ENCODE results near the genes GPR151, STK32A and SPINK5.

DNA sequence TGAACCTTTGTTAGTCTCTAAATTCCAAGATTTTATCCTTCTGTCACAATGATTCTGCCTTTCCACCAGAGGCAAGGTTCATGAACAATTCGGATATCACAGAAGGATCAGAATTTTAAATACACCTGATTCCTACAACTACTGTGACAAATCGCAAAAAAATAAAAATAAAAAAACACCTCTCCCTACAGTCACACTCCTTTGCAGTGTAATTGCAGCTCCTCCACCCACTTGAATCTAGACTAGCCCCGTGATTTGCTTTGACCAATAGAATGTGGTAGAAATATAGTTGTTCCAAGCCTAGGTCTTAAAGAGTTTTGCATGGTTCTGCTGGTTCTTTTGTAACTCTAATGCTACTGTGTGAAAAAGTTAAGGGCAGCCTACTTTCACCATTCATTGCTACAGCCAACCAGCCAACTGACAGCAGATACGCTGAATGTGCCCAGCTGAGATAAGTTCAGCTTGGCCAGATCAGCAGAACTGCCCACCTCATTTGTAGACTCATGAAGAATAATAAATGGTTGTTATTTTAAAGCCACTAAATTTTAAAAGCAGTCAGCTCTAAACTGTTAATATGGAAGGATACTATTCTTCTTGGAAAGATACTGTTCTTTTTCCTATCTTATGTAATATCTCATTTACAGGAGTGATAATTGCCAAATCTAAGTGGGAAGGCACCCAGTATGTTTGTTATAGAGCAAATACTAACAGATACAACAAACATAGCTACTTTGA lies 23.9 kb downstream of the NR3C1 start:
- PRO-cap, 7 experiments, result no peak in any of the 7 experiments
- RAMPAGE, long total RNA, 2 experiments, result no peak in any of the 2 experiments

DNA sequence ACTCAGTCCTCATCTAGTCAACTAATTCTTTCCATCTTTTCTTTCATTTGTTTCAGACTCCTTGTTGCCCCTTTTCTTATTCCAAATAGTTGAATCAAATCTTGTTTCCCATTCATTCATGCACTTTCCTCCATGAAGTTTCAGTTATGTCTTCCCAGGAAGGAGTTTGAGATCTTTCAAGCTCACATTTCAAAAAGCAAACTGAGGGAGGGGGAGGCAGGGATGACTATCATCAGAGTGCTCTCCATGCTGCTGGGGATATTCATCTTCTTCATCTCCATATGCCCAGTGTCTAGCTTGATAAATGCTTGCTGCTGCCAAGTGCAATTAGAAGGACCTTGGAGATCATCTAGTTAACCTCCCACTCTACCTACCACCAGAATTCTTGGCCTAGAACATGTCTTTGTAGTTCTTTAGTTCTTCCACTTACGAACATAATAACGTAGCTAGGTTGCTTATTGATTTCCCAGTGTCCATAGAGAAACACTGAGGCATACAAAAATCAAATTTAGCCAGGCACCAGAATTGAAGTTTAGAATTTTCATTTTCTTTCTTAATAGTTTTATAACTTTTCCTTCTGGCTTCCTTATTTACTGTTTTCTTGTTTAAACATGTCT lies 14.4 kb downstream of the NR3C1 start:
- PRO-cap, 7 experiments, result no peak in any of the 7 experiments
- RAMPAGE, long total RNA, 2 experiments, result no peak in any of the 2 experiments

DNA sequence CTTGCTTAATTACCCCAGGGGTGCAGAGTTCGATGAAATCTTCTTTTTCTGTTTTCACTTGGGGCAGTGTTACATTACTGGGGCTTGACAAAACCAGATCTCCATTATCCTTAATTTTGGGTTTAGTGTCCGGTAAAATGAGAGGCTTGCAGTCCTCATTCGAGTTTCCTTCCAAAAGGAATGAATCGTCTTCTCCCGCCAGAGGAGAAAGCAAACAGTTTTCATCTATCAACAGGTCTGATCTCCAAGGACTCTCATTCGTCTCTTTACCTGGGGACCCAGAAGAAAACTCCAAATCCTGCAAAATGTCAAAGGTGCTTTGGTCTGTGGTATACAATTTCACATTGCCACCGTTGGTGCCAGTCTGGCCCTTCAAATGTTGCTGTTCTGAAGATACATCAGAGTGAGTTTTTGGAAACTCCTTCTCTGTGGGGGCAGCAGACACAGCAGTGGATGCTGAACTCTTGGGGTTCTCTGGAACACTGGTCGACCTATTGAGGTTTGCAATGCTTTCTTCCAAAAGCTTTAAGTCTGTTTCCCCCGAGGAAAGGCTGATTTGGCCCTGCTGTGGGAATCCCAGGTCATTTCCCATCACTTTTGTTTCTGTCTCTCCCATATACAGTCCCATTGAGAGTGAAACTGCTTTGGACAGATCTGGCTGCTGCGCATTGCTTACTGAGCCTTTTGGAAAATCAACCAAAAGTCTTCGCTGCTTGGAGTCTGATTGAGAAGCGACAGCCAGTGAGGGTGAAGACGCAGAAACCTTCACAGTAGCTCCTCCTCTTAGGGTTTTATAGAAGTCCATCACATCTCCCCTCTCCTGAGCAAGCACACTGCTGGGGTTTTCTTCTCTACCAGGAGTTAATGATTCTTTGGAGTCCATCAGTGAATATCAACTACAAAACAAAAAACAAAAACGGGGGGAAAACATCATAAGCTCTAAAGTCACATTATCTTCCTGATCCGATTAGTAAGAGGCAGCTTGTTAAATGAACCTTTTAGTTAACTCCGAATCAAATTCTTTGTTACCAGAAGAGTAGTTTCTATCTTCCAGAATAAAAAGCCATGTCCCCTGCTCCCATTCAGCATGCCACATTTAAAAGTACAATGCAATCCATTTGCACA lies 3.2 kb downstream of the NR3C1 start:
- PRO-cap, 7 experiments, result no peak in any of the 7 experiments
- RAMPAGE, long total RNA, 2 experiments, result no peak in any of the 2 experiments

GRCh38 chr5:143404724-143405534 lies 1.4 kb upstream of the NR3C1 start:
- PRO-cap, 7 experiments, result peak in 7 of 7 experiments; most common plus-strand start chr5:143405476 (in 6); most common minus-strand start chr5:143405352 (in 6)
- RAMPAGE, long total RNA, 2 experiments, result no peak in any of the 2 experiments

GRCh38 chr5:143435114-143435655 lies 31.7 kb upstream of the NR3C1 start:
- PRO-cap, 7 experiments, result no peak in any of the 7 experiments
- RAMPAGE, long total RNA, 2 experiments, result no peak in any of the 2 experiments

DNA sequence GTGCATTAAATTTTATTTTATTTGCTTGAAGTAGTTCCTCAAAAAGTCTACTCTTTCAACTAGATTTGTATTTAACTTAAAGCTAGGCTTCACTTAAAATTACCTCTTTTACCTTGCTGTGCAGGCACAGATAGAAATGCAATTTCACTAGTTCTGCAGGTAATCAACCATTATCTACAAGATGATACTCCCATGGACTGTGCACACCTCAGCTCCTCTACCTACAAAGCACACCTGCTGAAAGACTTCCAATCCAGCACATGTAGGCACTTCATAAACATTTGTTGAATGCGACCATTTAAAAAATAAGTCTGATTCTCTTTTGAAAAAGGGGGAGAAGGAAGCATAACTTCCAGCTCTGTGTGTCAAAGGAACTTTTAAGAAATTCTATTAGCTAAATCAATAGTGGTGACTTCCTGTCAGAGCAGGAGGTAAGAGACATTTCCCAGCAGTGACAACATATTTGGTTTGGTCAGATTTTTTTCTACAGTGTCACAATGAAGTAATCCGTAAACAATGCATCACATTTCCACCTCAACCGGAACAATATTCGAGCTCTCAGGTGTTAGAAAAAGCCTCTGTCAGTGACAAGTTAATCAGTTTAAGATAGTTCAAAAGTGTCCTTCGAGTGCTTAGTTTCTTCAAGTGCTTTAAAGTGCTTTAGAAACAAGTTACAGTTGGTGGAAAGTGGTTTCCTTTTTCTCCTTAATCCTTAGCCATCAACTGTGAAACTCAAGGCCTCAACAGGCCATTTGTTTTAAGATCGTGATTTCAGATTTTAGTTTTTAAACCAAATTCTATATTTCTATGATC lies 182.2 kb upstream of the HMHB1 start:
- PRO-cap, 7 experiments, result no peak in any of the 7 experiments
- RAMPAGE, long total RNA, 2 experiments, result no peak in any of the 2 experiments

DNA sequence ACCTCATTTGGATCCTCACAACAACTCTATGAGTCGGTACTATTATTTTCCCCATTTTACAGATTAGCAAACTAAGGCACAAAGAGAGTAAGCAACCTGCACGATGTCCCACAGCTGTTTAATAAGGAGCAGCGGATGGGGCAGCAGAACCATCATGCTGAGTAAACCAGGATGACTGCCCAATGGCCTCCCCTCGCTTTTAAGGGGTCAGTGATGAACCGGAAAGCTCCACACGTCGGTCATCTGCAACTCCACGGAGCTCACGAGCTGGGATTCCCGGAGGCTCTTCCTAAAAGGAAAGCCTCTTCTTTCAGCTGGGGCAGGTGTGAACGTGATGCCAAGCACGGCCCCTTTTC lies 520 bp downstream of the PRELID2 start:
- PRO-cap, 7 experiments, result peak in 2 of 7 experiments; most common plus-strand start position 231 of the sequence (in 2)
- RAMPAGE, long total RNA, 2 experiments, result no peak in any of the 2 experiments

GRCh38 chr5:145854506-145855291 lies 18.1 kb downstream of the GRXCR2 start:
- PRO-cap, 7 experiments, result no peak in any of the 7 experiments
- RAMPAGE, long total RNA, 2 experiments, result no peak in any of the 2 experiments

- PRO-cap, 7 experiments, result no peak in any of the 7 experiments
- RAMPAGE, long total RNA, 2 experiments, result no peak in any of the 2 experiments
Measured at GRCh38 chr5:146067990-146068630, 37.3 kb downstream of the PLAC8L1 start.

DNA sequence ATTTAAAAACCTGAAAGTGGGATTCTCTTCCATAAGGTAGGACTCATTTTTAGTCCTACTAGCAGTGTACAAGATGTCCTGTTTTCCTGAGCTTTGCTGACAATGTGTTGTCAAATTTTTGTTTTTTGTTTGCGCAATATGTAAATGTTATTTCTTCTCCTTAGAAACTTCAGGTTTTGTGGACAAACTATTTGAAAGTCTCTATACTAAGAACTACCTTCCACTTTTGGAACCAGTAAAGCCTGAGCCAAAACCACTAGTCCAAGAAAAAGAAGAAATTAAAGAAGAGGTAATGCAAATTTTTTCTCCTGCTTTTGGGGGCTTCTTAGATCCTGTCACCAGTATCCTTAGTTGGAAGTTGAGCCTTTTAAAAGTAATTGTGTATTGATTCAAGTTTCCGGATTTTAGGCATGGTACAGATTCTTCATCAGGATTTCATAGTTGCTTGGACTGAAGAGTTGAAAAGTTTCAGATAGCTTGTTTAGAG lies 19.9 kb downstream of the RBM27 start:
- PRO-cap, 7 experiments, result no peak in any of the 7 experiments
- RAMPAGE, long total RNA, 2 experiments, result no peak in any of the 2 experiments

DNA sequence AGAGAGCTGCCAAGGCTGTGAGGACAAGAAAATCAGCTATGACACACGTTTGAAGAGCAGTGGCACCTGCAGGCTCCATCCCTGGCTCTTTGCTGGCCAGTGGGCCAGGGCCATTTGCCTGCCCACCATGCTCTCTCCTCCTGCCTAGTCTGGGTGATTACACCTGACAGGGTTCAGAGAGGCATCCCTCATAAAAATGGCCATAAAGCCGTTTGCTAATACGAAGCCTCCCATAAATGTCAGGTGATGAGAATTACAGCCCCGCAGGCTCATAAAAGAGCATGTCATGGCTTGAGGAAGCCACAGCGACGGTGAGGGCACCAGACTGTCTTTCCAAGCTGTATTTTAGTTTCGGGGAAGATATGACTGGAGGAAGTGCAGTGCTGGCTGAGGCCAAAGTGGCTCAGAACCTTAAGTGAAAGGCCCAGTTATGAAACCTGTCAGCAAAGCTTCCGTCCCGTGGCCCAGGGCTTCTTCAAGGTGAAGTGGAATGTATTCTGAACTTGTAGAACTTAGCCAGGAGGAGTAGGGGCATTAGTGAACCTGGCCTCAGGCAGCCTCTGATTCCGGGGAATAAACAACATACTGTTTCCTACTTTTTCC lies 18.5 kb upstream of the TCERG1 start:
- PRO-cap, 7 experiments, result no peak in any of the 7 experiments
- RAMPAGE, long total RNA, 2 experiments, result no peak in any of the 2 experiments

DNA sequence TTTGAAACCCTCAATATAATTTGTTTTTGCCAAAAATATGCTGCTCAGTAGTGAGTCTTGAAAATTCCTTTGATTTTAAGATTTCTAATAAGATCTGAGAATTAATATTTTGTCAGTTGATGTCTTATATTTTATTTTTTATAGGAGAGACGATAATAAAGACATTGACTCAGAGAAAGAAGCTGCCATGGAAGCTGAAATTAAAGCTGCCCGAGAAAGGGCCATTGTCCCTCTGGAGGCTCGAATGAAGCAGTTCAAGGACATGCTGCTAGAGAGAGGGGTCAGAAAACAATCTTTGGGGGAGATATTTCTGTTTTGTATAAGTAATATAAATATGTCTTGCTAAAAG lies 33.6 kb downstream of the GPR151 start:
- PRO-cap, 7 experiments, result no peak in any of the 7 experiments
- RAMPAGE, long total RNA, 2 experiments, result no peak in any of the 2 experiments

DNA sequence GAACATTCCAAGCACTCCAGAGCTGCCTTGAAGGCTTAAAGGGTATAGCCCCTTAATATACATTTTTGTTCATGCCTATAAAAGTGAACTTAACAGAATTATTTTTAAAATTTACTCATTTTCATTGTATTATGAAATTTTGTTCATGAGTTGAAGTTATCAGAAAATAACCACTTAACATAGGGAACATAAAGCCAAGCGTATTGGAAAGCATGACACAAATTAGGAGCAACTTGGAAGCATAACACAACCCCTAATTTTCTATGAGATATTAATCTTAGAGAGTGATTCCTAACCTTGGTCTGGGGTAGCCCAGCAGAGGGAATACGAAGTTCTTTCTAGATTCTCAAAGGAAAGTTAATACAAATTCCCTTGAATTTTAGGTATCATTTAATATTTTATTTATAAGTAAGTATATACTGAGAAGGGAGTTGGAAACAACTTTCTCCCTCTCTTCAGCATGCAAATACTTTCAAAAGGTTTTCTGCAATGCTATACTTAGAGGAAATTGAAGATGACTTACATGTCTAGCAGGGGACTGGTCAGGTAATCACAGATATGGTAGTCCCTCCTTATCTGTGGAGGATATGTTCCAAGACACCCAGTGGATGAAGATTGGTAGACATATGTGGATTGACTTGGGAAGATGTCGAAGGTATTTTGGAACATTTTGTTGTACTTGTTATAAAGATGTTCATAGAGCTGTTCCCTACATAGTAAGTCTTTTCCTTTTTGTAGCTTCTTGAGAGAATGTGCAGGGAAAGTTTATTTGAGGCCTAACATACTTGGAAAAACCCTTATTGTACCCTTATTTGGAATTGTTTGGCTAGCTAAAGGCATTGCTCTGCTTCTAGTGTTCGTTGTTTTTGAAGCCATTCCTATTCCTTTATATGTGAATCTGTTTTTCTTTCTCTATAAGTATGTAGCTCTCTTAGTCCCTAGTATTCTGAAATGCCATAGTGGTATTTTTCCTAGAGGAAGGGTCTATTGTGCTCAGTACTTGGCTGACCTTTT lies 26.0 kb downstream of the GPR151 start:
- PRO-cap, 7 experiments, result no peak in any of the 7 experiments
- RAMPAGE, long total RNA, 2 experiments, result no peak in any of the 2 experiments

DNA sequence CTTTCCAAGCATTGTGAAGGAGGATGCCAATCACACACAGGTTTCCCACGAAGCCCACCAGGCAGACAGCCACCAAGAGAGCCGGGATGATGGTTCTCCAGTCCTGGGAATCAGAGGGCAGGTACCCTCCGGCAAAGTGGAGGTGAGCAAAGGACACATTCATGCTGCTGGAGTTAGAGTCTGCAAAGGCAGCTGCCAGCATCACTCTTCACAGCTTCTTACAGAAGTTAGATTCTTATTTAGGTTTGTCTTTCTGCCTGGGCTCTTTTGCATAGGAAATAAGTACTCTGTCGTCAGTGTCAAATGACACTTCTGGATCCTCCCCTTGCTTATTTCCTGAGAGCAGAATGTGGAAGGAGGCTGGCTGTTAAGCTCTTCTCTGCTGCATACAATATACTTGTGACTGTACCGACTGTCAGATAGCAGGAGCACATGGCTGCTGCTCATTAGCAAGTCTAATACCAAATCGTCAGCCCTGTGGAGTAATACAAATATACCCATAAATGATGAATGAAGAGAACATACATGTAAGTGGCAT lies at the start of gene GPR151:
Gene GPR151, minus strand, starts transcription at position 279 of the 538 bp plus-strand sequence.
- PRO-cap, 7 experiments, result no peak in any of the 7 experiments
- RAMPAGE, long total RNA, 2 experiments, result no peak in any of the 2 experiments

DNA sequence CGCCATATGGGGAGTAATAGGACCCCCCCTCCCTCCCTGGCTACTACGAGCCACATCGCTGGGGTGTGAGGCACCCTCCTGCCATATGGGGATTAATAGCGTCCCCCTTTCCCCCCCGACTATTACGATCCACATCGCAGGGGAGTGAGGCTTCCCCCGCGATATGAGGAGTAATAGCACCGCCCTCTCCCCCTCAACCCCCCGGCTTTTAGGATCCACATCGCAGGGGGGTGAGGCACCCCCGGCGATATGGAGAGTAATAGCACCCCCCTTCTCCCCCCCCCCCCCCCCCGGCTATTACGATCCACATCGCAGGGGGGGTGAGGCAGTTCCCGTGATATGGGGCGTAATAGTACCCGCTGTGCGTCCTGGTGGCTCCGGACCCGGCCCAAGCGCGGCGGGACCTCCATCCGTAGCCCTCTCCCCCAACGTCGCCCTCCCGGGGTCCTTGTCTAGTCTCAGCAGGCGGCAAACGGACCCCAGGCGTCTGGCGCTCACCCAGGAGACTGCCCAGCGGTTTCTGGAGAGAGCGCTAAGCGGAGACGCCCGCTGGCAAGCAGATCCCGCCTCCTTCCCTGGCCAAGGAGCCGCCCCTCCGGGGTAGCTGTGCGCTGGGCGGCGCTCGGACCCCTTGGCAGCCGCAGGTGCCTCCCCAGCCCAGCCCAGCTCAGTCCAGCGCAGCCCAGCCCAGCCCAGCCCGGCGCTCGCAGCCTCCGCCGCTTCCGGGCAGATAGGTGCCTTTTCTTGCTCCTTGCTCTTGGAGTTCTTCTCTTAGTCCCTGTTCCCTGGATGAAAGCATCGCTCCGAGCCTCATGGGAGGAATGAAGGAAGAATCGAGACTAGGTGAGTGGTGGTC lies at the start of gene STK32A:
Gene STK32A, plus strand, starts transcription at position 670 of the 856 bp plus-strand sequence.
- PRO-cap, 7 experiments, result peak in 7 of 7 experiments; most common plus-strand start position 670 of the sequence (in 6); most common minus-strand start position 574 of the sequence (in 5)
- RAMPAGE, long total RNA, 2 experiments, result start-site peak on the plus strand in 1 of 2 experiments, centred at position 702 of the sequence, 6 reads per replicate; start-site peak on the minus strand in 1 of 2 experiments, centred at position 568 of the sequence, 18 reads per replicate

DNA sequence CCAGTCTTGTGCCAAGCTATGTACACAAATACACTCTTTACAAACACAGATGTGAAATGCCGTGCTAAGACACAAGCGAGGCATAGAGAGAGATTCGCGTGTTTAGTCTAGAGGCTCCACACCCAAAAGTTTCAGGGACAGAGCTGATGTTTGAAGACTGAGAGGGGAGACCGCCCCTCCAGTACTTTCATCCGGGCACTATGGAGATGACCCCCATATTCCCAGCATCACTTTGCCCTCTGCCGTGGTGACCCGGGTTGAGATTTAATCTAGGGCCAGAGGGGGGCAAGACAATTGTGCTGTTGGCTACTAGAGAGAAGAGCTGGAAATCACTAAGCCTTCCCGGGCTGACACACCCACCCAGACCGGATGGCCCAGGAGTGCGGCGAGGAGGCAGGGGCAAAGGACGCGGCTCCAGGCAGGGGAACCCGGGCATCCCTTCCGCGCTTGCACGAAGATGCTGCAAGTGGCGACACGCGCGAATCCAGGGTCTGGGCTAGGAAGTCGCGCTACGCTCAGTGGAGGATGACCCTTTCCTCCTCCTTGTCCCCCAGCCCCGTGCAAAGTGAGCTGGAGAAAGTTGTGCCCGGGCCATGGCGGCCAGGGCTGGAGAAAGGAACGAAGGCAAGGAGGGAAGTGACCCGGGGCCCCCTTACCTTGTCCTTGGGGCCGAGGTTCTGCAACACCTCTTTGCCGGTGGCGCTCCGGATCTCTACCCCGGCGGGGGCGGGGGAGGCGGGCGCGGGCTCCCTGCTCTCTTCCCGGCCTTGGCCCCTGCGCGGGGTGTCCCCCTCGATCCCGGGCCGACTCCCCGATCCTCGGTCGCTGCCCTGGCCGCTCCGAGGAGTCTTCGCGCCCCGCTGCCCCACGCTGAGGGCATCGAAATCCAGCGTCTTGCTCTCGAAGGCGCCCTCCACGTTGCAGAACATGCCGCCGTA lies 777 bp downstream of the DPYSL3 start:
- PRO-cap, 7 experiments, result peak in 7 of 7 experiments; most common plus-strand start position 377 of the sequence (in 7); most common minus-strand start position 324 of the sequence (in 2)
- RAMPAGE, long total RNA, 2 experiments, result no peak in any of the 2 experiments

DNA sequence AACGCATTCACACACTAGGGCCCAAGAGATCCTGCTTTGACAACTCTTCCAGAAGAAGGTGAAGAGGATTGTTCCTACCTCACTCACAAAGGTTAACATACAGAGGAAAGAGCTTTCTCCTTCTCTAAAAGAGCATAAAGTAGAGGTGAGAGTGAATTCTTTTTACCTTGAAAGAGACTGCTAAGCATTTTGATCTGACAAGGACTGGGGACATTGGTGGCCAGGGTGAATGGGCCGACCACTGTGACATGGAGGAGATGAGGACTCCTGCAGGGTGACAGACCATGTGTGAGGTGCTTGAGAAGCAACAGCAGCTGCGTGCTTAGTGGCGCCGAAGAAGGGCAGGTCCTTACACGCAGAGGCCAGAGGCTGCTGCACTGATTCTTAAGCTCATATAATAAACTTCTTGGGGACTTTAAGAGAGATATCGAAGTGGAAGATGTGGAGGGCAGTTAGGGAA lies 8.6 kb upstream of the JAKMIP2 start:
- PRO-cap, 7 experiments, result no peak in any of the 7 experiments
- RAMPAGE, long total RNA, 2 experiments, result no peak in any of the 2 experiments

GRCh38 chr5:148063665-148064226 lies at the start of gene SPINK5:
TSS of gene SPINK5 (plus strand) at chr5:148063980.
- PRO-cap, 7 experiments, result no peak in any of the 7 experiments
- RAMPAGE, long total RNA, 2 experiments, result start-site peak on the plus strand in 1 of 2 experiments, at chr5:148063853-148064023 at its widest, 15 reads per replicate

DNA sequence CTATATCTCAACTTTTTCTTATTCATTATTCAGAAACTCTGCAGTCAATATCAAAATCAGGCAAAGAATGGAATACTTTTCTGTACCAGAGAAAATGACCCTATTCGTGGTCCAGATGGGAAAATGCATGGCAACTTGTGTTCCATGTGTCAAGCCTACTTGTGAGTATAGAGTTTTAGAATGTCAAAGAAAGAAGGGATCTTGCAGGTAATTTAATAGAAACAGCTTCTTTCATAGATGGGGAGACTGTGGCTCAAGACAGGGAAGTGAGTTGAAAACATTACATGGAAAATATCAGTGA lies 34.0 kb downstream of the SPINK5 start:
- PRO-cap, 7 experiments, result no peak in any of the 7 experiments
- RAMPAGE, long total RNA, 2 experiments, result no peak in any of the 2 experiments

DNA sequence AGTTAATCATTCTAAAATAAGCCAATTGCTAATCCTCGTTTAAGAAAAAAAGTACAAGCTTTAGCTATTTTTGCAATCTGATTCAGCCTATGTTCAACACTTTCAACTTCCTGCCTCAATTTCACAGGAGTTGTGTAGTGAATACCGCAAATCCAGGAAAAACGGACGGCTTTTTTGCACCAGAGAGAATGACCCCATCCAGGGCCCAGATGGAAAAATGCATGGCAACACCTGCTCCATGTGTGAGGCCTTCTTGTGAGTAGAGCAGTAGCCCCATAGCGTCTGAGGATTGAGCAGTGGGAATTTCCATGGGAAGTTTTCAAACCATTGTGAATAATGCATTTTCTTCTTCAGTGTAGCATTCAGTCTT lies 37.9 kb downstream of the SPINK5 start:
- PRO-cap, 7 experiments, result no peak in any of the 7 experiments
- RAMPAGE, long total RNA, 2 experiments, result no peak in any of the 2 experiments